Temporal lobe (tissue), 2 donors: ENCODE measurements around the genes EGFL7 and TRAF2.

- RAMPAGE, long total RNA, result no peak
These were observed 6.4 kb upstream of the NOTCH1 start for GRCh38 chr9:136552053-136552935.

- RAMPAGE, long total RNA, result no peak
These were observed 50.7 kb upstream of the NOTCH1 start for GRCh38 chr9:136596401-136597066.

DNA sequence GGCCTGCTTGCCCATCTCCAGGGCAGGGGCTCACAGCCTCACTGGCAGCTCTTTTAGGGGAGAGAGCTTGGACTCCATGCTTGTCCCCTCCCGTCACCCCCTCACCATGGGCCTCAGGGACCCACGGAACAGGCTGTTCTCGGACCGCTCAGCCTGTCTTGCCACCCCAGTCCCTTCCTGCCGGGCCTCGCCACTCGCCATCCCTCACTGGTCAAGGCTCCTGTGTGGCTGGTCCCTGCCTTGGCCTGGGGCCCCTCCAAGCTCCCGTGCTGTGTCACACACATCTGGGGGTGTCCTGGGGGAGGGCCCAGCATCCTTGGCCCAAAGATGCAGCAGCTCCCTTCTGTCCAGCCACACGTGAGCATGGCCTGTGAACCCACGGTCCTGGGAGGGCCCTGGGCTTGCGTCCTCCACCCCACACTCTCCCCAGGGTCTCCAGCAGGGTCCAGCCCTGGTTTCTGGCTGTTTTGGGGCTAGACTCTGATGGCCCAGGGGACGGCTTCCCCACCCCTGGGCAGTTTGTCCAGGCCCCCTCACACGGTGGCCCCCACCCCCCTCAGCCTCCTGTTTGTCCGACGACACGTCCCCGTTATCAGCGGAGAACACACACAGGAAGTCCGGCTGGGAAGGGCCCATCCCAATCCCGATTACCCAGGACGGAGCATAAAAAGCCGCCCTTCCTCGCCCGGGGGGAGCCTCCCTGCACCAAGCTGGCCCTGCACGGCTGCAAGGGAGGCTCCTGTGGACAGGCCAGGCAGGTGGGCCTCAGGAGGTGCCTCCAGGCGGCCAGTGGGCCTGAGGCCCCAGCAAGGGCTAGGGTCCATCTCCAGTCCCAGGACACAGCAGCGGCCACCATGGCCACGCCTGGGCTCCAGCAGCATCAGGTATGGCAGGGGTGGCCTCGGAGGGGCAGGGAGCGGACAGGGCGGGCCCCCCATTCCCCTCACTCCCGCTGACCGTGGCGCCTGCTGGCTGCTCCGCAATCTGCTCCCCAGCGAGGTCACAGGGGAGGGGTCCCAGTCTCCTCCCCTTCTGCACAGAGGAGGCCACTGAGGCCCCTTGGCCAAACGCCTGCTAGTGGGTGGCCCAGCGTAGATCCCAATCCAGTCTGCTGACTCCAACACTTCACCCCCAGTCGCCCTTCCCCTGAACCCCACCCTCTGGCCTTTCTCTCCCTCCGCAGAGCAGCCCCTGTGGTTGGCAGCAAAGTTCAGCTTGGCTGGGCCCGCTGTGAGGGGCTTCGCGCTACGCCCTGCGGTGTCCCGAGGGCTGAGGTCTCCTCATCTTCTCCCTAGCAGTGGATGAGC is at the start of gene EGFL7:
Gene EGFL7, plus strand, starts transcription at position 692 of the 1,307 bp plus-strand sequence.
- RAMPAGE, long total RNA, result no peak

GRCh38 chr9:136664775-136665349 is 2.1 kb downstream of the EGFL7 start:
- RAMPAGE, long total RNA, result no peak

GRCh38 chr9:136671516-136672392 is 9.0 kb downstream of the EGFL7 start:
- RAMPAGE, long total RNA, result no peak

DNA sequence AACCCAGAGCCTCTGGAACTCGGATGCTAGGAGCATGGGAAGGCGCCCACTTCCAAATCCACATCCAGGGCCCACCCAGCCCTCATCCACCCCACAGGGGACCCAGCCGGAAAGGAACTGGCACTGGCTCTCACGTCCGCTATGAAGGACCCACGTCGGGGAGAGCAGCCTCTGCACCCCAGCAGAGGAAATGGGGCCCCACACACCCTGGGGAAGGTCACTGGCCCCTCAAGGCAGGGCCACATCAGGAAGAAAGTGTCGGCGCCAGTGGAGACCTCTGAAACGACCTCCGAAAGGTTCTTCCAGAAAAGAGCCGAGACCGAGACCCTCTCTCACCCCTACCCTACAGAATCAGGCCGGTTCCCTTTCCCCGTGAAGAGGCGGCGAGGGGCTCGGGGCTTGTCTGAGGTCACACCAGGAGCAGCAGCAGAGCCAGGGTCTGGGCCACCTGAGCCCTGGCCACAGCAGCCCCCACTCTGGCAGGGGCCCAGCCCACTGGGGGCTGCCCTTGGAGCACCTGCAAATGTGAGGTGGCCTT is 9.4 kb downstream of the AGPAT2 start:
- RAMPAGE, long total RNA, result no peak

GRCh38 chr9:136697188-136697749 is 10.0 kb upstream of the AGPAT2 start:
- RAMPAGE, long total RNA, result no peak

GRCh38 chr9:136714095-136715216 is 2.1 kb downstream of the DIPK1B start:
- RAMPAGE, long total RNA, result no peak

- RAMPAGE, long total RNA, result no peak
These were observed 12.9 kb upstream of the LCN15 start for GRCh38 chr9:136776969-136777904.

DNA sequence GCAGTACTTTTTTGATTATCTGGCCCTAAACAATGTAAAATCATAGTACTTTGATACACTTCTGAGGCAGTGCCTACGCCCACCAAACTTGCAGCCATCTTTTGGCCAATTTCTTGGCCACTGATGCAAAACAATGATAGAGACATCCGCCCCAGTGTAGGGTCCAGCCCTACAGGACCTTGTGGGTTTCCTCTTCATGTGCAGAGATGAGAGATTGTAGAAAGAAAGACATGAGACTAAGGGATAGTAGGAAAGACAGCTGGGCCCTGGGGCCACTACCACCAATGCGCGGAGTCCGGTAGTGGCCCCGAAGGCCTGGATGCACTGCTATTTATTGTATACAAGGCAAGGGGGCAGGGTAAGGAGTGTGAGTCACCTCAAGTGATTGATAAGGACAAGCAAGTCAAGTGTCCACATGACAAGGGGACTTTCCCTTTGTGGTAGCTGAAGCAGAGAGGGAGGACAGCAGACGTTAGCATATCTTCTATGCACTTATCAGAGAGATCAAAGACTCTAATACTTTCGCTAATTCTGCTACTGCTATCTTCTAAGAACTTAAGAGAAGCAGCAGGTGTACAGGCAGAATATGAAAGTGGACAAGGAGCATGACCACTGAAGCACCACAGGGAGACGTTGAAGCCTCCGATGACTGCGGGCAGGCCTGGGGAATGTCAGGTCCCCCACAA is 6.1 kb upstream of the TMEM141 start:
- RAMPAGE, long total RNA, result no peak

DNA sequence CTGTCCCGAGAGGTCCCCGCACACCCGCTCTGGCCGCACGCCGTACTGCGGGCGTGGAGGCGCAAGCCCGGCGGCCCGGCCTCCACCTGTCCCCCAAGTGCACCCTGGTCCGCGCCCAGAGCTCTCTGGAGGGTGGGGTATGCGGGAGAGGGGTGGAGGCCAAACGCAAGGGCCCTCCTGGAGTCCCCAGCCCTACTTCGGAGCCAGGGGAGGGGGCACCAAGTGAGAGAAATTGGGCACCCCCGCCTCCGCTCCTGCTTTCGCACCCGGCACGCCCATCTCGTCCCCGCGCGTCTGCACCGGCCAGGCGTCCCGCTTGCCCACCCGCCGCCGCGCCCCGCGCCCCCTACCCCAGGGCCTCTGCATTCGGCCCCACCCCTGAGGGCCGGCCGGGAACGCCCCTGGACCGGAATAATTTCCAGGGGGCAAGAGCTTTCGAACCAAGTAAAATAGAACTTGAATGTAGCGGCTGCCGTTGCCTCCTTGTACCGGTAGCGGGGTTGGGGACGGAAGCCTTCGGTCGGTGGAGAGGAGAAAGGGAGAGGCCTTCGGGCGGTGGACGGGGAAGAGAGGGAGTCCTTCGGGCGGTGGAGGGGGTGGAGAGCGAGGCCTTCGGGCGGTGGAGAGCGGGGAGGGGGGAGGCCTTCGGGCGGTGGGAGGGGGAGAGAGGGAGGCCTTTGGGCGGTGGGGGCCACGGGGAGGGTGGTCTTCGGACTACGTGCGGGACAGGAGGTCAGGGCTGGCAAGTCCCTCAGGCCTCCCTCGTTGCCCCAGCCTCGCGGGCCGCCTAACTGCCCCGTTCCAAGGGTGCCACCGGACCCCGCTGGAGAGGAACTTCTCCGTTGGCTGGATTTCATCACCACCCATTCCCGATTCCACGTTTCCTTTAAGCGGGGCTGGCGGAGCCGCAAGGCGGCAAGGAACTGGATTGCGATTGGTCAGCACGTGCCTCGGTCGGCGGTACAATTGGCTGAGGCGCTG is 582 bp upstream of the PHPT1 start:
- RAMPAGE, long total RNA, result no peak

- RAMPAGE, long total RNA, result no peak
These were observed 6.1 kb upstream of the TRAF2 start for GRCh38 chr9:136880222-136880664.

GRCh38 chr9:136881623-136882454 is 4.5 kb upstream of the TRAF2 start:
- RAMPAGE, long total RNA, result no peak

- RAMPAGE, long total RNA, result no peak
These were observed at the start of gene TRAF2 for GRCh38 chr9:136885994-136886932. TRAF2 (plus strand) TSS chr9:136886516.

- RAMPAGE, long total RNA, result no peak
These were observed 16.1 kb downstream of the TRAF2 start for GRCh38 chr9:136902368-136902947.

DNA sequence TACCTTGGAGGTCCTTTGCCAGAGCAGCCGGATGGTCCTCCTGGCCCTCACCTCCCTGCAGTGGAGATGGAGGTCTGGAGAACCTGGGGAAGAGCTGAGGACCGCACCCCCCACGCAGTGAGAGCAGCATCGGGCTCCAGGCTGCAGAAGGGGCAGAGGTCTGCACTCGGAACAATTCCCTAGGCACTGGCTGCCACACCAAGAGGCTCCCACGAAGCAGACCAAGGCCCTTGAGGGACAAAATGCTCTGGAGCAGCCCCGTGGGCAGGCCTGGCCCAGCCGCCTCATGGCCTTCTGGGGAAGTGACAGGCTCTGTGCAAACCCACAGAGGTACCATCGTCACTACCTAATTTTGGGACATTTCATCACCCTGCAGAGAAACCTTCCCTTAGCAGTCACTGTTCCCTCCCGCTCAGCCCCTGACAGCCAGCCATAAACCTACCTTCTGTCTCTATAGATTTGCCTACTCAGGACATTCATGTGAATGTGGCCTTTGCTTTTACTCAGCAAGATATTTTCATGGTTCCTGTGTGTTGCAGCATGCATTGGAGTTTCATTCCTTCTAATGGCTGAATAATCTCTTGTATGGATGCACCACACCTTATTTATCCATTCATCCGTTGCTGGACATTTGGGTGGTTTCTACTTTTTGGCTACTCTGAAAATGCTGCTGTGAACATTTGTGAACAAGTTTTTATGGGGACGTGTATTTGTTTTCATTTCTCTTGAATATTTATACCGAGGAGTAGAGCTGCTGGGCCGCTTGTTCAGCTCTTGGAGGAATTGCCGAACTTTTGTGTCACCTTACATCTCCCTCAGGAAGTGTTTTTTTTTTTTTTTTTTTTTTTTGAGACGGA is 15.8 kb downstream of the FBXW5 start:
- RAMPAGE, long total RNA, result no peak

DNA sequence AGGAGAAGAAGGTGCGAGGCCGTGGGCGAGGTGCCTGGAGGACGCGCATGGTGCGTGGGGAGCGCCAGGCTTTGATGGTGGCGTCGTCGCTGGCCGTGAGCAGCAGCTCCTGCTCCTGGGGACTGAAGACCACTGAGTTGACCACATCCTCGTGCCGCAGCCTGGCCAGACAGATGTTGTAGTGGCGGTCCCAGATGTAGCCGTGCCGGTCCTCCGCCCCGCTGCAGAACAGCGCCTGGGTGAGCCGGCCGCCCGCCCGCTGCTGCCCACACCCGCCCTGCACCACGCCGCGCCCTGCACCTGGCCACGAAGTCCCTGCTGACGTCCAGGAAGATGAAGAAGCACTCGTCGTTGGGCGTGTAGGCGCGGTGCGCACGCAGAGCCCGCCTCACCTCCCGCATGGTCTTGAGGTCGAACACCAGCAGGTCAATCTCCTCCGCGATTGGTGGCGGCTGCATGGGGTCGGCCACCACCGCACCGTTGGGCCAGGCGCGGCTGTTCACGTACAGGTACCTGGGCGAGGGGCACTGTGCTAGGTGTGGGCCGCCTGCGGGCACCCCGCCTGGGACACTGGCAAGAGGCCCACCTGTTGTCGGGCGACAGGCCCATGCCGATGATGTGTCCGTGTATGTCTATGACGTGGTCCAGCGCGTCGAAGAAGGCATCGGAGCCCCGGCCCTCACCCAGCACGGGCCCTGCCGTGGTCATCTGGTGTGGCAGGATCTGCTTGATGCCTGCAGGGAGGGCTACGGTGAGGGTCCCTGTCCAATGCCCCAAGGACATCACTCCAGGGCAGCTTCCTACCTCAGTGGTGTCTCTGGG is 3.4 kb downstream of the FBXW5 start:
- RAMPAGE, long total RNA, result no peak

DNA sequence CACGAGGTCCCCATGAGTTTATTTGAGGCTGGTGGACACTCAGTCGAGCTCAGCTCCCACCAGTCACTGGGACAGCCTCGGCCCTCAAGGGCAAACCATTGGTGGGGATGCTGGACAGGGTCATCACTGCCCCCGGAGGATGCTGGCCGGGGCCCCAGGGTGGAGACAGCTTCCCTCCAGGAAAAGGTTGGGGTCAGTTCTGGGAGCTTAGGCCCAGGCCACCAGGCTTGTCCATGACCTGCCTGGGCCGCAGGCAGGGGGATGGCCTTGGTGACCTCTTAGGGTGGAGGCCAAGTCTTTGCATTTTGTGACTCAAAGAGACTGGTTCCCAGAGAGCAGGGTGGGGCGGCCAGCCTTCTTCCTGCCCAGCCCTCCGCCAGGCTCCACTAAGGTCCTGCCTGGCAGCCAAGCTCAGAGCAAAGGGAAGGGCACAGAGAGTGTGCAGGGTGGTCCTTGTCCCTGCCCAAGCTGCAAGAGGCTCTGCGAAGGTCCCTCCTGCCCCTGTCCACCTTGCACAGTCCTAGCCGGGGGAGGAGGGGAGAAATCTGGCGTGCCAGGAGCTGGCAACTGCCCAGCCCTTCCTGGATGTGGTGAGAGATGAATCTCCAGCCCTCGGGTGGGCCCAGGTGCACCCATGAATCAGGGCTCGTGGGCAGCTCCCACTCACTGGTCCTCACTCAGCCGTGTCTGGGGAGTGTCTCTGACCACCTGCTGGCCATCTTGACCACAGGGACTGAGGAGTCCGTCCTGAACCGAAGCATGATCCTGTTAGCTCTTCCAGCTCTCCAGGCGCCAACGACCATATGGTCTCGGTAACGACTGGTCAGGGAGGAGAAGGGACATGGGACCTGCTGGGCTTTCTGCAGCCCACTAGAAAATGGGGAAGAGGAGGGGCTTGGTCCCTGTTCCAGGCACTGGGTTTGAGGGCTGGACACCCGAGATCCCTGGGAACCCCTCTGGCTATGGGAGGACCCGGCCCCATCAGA is 2.3 kb upstream of the PTGDS start:
- RAMPAGE, long total RNA, result no peak

- RAMPAGE, long total RNA, result no peak
These were observed 2.8 kb upstream of the FUT7 start for GRCh38 chr9:137034569-137035158.

GRCh38 chr9:137054573-137055629 is 1.0 kb upstream of the ENTPD2 start:
- RAMPAGE, long total RNA, result no peak